Measurements from ENCODE around the genes MAPKAP1 and ZBTB43.

- PRO-cap, result no peak
These were observed 6.9 kb upstream of the GOLGA1 start for GRCh38 chr9:124947758-124948269.

DNA sequence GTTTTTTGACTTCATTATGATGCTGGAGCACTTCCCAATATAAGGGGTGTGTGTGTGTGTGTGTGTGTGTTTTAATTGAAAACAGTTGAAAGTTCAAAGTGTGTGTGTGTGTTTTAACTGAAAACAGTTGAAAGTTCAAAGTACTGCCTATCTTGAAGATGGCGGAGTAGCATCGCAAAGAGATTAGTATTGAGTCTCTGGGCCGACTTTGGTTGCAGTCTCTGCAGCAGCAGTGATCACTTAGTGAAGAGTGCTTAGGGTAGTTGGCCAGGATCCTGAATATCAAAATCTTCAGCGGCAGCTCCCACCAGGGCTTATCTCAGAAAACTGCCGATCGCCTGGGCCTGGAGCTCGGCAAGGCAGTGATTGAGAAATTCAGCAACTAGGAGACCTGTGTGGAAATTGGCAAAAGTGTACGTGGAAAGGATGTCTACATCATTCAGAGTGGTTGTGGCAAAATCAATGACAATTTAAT, 7.1 kb upstream of the SCAI start:
- PRO-cap, result no peak

DNA sequence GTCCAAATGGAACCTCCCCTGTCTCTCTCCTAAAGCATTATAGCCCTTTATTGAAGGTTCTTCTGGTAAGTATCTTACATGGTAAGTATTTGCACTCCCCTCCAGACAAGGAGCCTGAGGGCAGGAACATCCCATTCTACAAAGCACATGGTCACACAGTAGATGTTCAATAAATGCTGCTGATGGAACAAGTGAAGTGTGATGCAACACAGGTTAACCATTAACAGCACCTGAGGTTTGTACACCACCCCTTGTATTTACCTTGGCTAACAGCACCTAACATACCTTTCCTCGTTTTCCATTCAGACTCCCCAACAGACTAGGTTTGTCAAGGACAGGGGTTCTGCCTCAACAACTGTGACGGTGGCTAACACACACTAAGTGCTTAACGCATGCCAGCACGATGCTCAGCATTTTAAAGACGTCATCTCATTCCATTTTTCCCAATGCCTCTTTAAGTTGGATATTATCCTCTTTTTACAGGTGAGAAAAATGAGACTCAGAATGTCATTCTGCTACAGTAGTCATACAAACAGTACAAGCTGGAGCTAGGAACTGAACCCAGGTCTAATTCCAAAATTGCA, 213.6 kb downstream of the MAPKAP1 start:
- PRO-cap, result no peak

GRCh38 chr9:125706421-125707577, at the start of gene MAPKAP1:
MAPKAP1 (minus strand) TSS chr9:125707208.
- PRO-cap, result bidirectional peak, plus-strand start at chr9:125707364, minus-strand start at chr9:125707186

DNA sequence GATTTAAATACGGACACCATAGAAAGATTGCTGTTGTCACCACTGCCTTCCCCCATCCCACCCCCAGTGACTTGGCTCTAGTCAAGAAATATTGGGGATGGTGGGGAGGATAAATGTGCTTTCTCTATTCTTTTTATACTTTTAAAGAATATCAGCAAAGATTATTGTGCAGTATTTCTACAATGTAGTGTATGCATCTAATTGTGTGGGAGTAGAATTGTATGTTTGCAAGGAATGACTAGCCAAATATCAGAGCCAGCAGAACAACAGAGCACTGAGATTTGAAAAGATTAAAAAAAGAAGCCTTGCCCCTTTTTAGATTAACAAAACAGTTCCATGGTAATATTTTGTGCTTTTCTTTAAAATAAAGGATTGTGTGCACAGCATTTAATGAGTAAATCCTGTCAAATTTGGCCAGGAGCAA, 143.4 kb downstream of the PBX3 start:
- PRO-cap, result no peak

DNA sequence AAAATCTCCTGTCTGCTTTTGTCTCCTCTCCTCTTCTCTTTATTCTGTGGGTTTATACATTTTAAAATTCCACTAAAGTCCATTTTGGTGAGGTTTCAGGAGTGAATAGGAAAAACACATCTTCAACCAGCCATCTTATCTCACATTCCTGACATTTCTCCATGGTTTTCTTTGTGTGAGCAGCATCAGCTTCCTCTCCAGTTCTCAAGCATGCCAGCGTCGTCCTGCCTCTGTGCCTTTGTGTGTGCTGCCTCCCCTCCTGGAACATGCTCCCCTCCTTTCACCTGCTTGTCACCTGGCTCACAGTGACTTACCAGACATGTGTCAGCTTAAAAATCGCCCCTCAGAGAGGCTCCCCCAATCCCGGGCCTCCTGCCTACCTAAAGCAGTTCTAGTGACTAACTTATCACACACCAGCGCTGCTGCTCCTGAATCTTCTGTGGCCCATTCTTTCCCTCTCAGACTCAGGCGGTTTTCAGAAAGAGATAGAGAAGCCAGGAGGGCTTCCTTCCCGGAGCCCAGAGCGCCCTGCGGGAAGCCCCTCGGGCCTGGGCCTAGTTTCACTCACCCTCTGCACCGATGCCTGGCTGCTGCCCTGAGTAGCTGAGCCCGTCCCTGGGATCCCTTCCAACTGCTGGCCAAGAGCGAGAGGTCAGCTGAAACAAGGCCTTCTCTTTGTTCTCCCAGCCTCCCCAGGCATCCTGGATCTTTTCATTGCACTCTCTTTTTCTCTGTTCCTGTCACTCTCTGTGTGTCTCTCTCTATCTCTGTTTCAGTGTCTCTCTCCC, 51.2 kb upstream of the MVB12B start:
- PRO-cap, result no peak

DNA sequence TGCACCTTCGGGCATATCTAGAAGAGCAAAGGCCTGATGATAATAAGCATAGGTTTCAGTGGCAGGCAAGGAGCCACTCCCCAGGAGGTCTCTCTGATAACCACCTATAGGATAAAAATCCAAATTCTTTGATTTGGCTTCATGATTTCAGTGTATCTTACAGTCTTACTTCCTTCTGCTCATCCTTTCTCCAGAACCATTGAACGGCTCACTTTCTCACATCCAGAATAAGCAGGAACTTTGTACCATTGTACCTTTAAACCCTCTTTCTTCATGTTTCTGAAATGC, 18.8 kb downstream of the MVB12B start:
- PRO-cap, result no peak

- PRO-cap, result no peak
These were observed 22.0 kb downstream of the MVB12B start for GRCh38 chr9:126348198-126349400.

- PRO-cap, result no peak
These were observed 36.5 kb downstream of the MVB12B start for GRCh38 chr9:126363081-126363578.

- PRO-cap, result no peak
These were observed 65.5 kb downstream of the MVB12B start for GRCh38 chr9:126391931-126392794.

DNA sequence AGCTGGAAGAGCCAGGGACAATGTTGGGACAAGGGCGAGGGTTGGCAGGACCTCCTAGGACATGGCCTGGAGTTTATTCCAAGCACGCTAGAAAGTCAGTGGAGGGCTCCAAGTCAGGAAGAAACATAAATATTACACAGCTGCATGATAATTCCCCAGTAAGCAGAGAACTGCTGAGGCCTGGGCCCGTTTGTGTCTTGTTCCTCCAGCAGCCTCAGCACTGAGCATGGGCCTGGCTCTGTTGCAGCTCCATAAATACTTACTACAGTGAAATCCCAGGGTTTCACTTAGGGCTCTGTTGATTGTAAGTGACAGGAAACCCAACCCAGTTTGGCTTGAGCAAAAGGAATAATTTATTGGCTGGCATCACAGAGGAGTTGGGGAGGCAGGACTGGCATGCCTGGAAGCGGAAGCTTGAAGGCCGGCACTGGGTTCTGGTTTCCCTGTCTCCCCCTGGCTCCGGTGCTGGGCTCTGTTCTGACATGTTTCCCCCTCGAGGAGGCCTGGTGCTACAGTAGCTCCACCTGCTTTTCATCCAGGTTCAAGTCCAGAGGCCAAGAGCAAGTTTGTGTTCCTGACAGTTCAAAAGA, 66.3 kb downstream of the MVB12B start:
- PRO-cap, result unidirectional peak, minus-strand start at position 228 of the sequence

DNA sequence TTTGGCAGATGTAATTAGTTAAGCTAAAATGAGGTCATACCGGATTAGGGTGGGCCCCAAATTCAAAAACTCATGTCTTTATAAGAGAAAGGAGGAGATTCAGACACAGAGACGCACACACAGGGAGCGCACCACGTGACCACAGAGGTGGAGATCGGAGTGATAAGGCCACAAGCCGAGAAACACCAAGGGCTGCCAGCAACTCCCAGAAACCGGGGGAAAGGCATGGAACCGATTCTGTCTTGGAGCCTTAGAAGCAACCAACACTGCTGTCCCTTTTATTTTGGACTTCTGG, 31.8 kb upstream of the LMX1B start:
- PRO-cap, result no peak

GRCh38 chr9:126723967-126724768, 80.7 kb upstream of the ZBTB43 start:
- PRO-cap, result no peak

- PRO-cap, result bidirectional peak, plus-strand start at chr9:126805017, minus-strand start at chr9:126804930
These were observed at the start of gene ZBTB43 for GRCh38 chr9:126804755-126805251. ZBTB43 (plus strand) TSS chr9:126805040.

DNA sequence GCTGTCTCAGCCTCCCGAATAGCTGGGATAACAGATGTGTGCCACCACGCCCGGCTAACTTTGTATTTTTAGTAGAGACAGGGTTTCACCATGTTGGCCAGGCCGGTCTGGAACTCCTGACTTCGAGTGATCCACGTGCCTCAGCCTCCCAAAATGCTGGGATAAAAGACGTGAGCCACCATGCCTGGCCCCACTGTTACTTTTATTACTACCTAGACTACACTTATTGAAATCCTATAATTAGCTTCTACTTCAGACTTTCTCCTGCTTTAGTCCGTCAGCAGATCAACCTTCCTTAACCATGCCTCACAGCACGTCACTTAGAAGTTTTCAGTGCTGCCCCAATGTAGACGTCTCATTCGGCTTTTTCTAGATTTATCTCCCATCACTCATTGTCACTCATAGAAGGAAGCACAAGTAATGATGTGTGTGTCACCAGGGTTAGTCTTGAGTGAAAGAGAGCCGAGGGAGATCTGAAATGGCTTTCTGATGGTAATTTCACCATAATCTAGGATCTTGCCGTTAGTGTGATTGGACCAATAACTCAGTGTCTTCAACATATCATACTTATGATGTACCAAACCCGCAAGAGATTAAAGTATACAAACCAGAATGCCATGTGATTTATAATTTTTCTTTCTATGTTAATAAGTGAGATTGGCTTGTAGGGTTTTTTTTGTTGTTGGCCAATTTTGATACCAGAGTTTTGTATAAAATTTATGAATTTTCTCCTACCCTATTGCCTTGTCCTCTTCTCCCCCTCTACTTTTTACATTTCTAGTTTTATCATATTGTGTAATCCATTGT, 8.5 kb downstream of the ZBTB43 start:
- PRO-cap, result no peak

- PRO-cap, result no peak
These were observed 43.3 kb downstream of the ANGPTL2 start for GRCh38 chr9:127079039-127079552.

DNA sequence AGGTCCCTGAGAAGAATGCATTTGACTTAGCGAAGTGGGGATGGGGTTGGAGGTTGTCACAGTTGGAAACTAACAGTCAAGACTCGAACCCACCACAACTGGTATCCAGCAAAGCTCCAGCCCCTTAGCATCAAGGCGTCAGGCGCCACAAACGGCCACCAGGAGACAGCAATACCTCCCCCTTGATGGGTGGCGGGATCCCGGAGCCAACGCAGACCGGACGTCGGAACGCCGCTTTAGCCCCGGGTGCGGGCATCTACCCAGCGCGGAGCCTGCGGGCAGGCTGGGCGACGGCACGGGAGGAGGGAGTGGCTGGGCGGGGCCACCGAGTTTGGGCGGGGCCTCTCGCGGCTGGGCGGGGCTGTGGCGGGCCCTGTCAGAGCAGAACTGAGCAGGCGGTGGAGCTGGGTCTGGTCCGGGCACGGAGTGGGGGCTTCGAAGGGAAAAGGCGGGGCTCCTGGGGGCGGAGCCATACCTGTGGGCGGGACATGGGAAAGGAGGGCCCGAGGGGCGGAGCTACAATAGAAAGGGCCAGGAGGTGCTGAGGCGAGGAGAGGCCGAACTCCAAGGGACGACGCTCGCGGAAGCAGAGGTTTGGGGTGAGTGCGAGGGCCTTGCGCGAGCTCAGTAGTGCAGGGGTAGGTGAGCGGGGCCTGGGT, 40.4 kb upstream of the GARNL3 start:
- PRO-cap, result bidirectional peak, plus-strand start at position 524 of the sequence, minus-strand start at position 285 of the sequence

GRCh38 chr9:127245740-127245981, 18.9 kb upstream of the GARNL3 start:
- PRO-cap, result no peak

- PRO-cap, result no peak
These were observed 12.7 kb upstream of the SLC2A8 start for GRCh38 chr9:127384084-127384909.

- PRO-cap, result no peak
These were observed 10.4 kb downstream of the SLC2A8 start for GRCh38 chr9:127407341-127407862.